Mesenchymal stem cell of Wharton's jelly (primary cell): Measurements from ENCODE around the genes PSAT1, IDNK and NTRK2.

DNA sequence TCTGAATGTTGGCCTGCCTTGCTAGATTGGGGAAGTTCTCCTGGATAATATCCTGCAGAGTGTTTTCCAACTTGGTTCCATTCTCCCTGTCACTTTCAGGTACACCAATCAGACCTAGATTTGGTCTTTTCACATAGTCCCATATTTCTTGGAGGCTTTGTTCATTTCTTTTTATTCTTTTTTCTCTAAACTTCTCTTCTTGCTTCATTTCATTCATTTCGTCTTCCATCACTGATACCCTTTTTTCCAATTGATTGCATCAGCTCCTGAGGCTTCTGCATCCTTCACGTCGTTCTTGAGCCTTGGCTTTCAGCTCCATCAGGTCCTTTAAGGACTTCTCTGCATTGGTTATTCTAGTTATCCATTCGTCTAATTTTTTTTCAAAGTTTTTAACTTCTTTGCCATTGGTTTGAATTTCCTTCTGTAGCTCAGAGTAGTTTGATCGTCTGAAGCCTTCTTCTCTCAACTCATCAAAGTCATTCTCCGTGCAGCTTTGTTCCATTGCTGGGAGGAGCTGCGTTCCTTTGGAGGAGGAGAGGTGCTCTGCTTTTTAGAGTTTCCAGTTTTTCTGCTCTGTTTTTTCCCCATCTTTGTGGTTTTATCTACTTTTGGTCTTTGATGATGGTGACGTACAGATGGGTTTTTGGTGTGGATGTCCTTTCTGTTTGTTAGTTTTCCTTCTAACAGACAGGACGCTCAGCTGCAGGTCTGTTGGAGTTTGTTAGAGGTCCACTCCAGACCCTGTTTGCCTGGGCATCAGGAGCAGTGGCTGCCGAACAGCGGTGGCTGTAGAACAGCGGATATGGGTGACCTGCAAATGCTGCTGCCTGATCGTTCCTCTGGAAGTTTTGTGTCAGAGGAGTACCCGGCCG, 165.3 kb downstream of the GNA14 start:
- CAGE, long polyA plus RNA: no peak

DNA sequence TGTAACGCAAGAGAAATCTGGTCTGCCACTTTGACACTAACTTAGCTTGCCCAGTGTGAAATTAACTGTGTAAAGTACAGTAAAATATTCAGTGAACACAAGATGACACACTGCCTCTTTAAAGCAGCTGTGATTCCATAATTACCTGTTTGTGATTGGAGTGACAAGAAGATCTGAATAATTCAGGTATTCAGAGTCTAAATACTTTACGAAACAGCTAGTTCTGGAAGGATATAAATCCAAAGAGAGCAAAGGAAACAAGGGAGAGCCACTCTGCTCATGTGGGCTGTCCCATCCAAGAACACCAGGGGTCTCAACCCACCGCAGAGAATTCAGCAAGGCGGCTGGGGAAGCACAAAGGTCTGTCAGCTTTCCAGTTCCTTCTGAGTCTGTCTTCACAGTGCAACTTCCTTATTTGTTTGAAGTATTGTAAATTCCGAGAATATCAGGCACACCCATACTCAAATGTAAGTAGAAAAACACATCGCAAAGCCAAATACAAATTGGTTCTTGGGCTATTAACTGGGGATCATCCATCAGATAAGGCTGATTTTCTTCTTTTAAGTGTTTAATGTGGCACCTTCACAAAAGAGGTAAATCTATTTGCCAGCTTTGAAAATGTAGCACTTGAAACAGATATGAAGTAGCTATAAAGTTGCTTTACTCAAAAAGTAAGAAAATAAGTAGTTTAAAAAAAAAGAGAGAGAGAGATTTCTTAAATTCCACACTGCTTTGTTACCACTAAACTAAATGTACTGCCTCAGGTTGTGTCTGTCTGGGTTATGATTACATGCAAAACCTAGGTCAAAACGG, 86.8 kb downstream of the GNAQ start:
- CAGE, long polyA plus RNA: no peak

- CAGE, long polyA plus RNA: no peak
These were observed 976 bp downstream of the GNAQ start for GRCh38 chr9:78030578-78031091.

GRCh38 chr9:78188476-78188779, 47.4 kb upstream of the CEP78 start:
- CAGE, long polyA plus RNA: no peak

GRCh38 chr9:78296710-78297847, at the start of gene PSAT1:
PSAT1 (plus strand) TSS chr9:78297125.
- CAGE, long polyA plus RNA: no peak

GRCh38 chr9:78300265-78300730, 3.4 kb downstream of the PSAT1 start:
- CAGE, long polyA plus RNA: no peak

- CAGE, long polyA plus RNA: no peak
These were observed 315.0 kb upstream of the TLE4 start for GRCh38 chr9:79256731-79257255.

GRCh38 chr9:79671544-79671903, 99.8 kb downstream of the TLE4 start:
- CAGE, long polyA plus RNA: no peak

DNA sequence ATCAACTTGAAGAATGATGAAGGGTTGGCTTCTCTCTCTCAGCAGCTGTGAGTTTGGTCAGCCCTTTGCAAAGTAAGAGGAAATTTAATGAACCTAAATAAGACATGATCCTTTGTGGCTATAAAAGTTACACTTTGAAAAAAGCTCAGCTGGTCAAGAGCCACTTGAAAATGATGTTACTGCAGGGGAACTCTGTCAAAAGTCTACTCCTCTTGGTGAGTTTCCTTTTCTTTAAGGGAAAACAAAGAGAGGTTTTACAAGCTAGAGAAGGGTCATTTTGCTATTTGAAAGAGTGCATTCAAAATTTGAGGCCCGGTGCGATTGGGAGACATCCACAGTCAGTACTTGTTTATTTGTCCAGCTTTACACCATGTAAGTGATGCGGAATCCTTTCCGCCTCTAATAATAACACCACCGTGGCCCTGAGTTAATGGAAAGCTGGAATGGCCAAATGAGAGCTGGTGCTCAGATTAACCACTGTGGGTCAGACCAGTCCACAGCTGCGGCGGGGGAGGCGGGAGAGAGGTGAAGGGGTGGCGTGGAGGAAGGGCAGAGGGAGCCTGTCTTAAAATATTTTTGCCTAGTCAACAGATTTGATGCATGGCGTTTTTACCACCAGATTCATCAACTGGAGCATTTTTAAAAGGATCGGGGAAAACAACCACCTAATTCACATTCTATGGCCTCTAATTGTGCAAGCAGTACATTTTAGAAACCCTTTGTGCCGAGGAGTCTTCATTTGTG, 404.0 kb downstream of the TLE4 start:
- CAGE, long polyA plus RNA: no peak

DNA sequence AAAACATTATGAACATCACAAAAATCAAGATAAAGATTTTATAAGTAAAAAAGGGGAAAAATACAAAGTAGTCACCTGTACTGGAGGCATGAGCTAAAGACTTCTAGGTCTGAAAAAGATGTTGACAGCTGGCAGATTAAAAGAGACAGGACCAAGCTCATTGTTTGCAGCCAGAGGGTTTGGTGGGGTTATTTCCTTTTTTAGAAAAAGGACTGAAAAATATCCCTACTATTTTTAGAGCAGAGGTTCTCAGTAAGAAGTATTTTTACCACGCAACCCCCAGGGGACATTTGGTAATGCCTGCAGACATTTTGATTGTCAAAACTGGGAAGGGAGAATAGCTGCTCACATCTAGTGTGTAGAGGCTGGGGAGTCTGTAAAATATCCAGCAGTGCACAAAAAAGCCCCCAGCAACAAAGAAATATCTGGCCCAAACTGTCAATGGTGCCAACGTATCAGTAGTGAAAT, 353.4 kb downstream of the TLE1 start:
- CAGE, long polyA plus RNA: no peak

- CAGE, long polyA plus RNA: no peak
These were observed 33.5 kb downstream of the TLE1 start for GRCh38 chr9:81655614-81656485.

DNA sequence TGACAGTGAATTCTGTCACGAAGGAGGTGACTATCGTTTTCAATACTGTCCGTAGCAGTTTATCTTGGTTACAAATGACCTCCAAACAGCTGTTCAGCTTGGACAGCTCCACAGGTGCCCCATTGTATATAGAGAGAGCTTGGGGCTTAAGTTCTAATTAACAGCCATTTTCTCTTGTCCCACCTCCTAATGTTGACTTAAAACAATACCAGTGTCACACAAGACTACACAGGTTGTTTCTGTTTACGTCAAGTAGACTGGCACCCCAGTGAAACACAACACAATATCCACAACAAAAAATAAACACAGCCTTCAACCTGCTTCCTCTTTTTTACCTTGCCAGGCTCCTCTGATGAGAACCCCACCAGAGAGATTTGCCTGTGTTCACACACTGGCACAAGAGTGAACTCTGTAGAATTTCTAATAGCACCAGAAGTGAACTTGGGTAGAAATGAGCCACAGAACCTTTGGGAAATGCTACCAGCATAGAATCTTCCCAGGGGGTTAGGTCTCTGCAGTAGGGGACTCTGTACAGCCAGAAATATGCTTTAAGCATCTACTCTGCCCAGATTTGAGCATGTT, 39.9 kb upstream of the TLE1 start:
- CAGE, long polyA plus RNA: no peak

- CAGE, long polyA plus RNA: no peak
These were observed 287.9 kb downstream of the RASEF start for GRCh38 chr9:82774869-82775540.

GRCh38 chr9:83000202-83000920, 62.6 kb downstream of the RASEF start:
- CAGE, long polyA plus RNA: no peak

GRCh38 chr9:83060977-83061539, 1.9 kb downstream of the RASEF start:
- CAGE, long polyA plus RNA: no peak

DNA sequence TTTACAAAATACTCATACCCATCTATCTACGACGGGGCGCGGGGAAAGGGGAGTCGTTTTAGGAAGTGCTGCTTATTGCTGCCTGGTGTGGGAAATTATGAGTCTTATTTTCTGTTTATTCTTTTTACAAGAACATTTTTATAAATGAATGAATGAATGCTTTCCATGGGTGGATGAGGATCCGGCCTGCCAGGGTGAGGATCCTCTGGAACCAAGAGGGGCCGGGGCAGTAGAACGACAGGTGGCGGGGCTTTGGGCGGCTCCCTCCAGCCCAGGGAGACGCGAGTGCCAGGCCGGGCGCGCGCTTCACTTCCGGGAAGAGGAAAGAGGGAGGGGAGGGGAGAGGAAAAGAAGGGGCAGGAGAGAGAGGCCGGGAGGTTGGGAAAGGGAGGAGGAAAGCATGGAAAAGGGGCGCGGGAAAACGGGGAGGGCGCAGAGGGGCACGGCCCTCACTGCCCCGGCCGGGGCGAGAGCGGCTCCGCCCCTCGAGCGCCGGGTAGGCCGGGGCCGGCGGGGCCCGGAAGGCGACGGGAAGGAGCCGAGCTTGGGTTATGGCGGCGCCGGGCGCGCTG, at the start of gene IDNK:
IDNK (plus strand) TSS at position 523 of the 572 bp plus-strand sequence.
- CAGE, long polyA plus RNA: start-site peak on the plus strand centred at position 452 of the sequence, 39 bp wide, 16 and 23 reads in 2 replicates

DNA sequence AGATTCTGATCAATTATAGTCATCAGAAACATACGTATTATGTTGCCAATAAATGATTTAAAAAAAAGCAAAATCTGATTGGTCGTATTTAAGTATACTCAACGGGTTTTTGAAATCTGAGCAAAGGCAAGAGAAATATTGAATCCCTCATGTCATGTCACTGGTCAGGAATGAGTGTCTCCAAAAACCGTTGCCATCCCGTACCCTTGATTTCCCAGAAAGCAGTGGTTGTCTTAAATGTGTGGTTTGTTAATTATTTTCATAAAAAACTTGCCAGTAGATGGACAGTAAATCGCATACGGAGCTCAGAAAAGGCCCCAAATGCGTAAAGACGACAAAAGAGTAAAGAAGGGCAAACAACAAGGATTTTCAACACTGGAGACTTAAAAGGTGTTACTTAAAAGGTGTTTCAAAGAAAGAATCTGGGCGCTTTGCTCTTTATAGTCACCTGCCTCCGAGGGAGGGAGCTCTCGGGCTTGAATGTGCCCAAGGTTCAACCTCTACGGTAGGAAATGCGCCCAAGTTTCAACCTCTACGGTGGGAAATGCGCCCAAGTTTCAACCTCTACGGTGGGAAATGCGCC, 816 bp downstream of the KIF27 start:
- CAGE, long polyA plus RNA: no peak

DNA sequence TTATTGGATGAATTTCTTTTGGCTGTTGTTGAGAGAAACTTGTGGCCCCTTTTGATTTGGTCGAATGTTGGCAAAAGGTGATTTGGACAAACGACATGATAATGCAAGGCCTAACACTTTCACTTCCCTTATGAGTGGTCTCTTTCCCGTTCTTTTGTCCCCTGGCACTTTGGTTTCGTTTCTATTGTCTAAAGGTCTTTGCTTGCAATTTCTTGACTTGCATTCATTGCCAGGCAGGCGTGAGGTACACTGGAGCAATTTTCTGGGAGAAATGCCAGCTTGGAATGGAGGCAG, 158.6 kb downstream of the RMI1 start:
- CAGE, long polyA plus RNA: no peak

DNA sequence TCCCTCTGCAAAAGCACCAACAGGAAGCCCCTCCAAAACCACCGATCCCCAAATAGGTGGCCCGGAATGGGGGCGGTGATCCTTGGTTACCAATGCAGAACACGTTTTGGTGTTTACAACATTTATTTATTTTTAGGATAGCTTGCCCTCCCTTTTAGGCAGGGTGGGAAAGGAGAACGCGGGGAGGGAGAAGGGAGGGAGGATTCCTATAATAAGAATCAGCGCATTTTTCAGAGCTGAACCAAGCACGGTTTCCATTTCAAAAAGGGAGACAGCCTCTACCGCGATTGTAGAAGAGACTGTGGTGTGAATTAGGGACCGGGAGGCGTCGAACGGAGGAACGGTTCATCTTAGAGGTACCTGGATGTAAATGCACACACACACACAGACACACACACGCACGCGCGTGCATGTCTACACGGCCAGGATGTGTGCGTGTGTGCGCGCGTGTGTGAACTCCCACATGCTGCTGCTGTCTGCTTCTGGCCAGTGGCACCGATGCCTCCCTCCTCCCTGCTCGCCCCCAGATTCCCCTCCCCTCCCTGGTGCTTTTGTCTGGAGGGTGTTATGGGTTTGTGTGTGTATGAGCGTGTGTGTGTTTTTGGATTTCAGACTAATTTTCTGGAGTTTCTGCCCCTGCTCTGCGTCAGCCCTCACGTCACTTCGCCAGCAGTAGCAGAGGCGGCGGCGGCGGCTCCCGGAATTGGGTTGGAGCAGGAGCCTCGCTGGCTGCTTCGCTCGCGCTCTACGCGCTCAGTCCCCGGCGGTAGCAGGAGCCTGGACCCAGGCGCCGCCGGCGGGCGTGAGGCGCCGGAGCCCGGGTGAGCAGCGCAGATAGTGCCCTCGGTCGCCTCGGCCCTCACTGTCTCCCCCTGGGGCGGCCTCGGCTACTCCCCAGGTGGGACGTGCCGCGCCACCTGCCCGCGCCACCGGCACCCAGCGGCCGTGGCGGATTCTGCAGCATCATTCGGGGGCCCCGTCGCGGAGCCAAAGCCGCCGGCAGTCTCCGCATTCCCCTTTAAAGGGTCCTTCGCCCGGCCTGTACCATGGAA, at the start of gene NTRK2:
NTRK2 (plus strand) TSS at position 662 of the 1,052 bp plus-strand sequence.
- CAGE, long polyA plus RNA: no peak

- CAGE, long polyA plus RNA: no peak
These were observed 2.5 kb downstream of the NTRK2 start for GRCh38 chr9:84671933-84672506.